Vagina (tissue), 1 donor: ENCODE measurements around the genes METTL1, MON2 and AVPR1A.

GRCh38 chr12:57771971-57772353 is at the start of gene METTL1:
Gene METTL1, minus strand, starts transcription at chr12:57772105.
- PRO-cap: bidirectional peak, plus-strand start at chr12:57772230, minus-strand start at chr12:57772105
- RAMPAGE, long total RNA: start-site peak on the minus strand at chr12:57772089-57772097, 45 reads

- PRO-cap: no peak
- RAMPAGE, long total RNA: no peak
These were observed 15.2 kb downstream of the AVIL start for GRCh38 chr12:57803161-57803868.

DNA sequence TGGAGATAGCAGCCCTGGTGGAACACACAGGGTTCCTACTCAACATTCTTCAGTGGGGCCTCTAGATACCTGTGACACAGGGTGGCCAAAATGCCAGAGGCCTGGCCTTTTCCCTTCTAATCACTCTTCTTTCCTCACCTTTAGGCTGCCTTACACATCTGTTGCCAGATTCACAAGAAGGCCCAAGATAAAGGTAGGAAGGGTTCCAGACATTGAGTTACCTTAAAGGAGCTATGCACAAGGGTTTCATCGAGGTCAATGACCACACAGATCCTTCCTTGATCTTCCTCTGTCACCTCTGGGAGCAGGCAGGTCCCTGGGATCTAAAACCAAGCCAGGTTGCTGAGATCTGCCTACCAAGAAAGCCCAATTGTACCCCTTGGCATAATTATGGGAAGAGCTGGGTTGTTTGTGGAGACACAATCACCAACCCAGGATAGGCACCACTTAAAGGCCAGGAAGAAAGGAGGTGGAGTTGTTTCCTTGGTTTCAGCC is 8.3 kb upstream of the AVIL start:
- PRO-cap: no peak
- RAMPAGE, long total RNA: no peak

- PRO-cap: bidirectional peak, plus-strand start at chr12:57896832, minus-strand start at chr12:57896727
- RAMPAGE, long total RNA: no peak
These were observed 44.6 kb upstream of the ATP23 start for GRCh38 chr12:57896397-57897459.

DNA sequence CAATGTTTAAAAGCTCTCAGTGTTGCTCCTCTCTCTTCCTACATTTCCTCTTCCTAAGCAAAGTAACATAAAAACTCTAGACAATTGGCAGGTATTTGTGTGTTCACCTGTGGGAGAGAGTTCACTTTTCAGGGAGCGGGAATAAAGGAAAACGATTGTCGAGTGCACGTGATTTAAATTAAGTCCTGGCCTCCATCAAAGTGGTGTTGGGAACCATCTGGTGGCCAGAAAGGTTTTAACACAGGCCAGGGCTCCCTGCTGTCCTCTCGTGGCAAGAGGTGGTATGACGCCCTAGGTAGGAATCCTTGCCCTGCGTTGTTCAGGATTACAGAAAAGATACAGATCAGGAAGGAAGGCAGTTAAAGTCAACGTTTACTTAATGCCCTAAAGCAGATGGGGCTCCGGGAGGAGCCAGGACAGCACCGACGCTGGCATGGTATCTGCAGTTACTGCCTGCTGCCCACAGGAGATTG is 36.1 kb upstream of the ATP23 start:
- PRO-cap: no peak
- RAMPAGE, long total RNA: no peak

DNA sequence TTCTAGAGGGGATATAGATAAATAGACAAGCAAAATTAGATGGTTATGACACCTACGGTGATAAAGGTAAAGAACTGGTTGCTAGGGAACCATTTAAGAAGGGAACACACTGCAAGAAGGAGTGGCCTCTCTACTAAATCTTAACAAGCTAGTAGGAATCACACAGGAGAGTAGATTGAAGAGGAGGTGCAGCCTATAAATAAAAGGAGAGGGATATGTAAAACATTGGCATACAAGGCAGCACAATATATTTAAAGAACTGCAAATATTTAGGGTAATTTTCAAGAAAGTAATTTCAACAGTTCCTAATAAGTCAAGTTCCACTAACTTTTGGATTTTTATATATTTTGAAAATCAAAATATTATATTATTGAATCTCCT is 155.1 kb downstream of the LRIG3 start:
- PRO-cap: no peak
- RAMPAGE, long total RNA: no peak

DNA sequence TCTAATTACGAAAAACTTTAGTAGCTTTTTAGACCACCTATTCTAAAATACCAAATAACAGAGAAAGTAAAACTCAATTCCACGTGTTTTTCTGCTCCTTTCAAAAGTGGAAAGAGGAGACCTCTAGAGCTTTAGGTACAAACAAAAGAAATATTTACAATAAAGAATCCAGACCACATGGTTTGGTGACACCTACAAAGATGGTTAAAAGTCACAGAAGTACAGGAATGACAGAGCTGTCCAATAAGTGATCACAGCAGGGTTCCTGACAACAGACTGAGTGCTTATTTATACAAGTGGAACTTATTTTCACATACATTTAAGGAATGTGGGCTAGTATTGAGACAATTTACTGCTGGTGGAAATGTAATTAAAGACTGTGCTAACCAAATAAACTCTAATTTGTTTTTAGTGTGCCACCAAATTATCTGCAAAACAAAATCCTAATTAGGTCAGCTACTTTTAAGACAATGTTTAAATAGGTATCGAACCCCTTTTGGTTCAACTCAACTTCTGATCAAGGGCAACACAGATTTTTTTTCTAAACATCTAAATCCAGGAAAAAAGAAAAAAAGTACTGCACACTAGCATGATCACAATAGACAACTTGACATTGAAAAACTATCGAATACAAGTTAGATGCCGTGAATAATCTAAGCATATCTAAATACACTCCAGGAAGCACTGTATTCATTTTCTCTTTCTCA is 2.3 kb downstream of the LRIG3 start:
- PRO-cap: no peak
- RAMPAGE, long total RNA: no peak

- PRO-cap: bidirectional peak, plus-strand start at chr12:58919311, minus-strand start at chr12:58919314; bidirectional peak, plus-strand start at chr12:58919605, minus-strand start at chr12:58919557
- RAMPAGE, long total RNA: no peak
These were observed 1.0 kb downstream of the LRIG3 start for GRCh38 chr12:58919174-58919834.

DNA sequence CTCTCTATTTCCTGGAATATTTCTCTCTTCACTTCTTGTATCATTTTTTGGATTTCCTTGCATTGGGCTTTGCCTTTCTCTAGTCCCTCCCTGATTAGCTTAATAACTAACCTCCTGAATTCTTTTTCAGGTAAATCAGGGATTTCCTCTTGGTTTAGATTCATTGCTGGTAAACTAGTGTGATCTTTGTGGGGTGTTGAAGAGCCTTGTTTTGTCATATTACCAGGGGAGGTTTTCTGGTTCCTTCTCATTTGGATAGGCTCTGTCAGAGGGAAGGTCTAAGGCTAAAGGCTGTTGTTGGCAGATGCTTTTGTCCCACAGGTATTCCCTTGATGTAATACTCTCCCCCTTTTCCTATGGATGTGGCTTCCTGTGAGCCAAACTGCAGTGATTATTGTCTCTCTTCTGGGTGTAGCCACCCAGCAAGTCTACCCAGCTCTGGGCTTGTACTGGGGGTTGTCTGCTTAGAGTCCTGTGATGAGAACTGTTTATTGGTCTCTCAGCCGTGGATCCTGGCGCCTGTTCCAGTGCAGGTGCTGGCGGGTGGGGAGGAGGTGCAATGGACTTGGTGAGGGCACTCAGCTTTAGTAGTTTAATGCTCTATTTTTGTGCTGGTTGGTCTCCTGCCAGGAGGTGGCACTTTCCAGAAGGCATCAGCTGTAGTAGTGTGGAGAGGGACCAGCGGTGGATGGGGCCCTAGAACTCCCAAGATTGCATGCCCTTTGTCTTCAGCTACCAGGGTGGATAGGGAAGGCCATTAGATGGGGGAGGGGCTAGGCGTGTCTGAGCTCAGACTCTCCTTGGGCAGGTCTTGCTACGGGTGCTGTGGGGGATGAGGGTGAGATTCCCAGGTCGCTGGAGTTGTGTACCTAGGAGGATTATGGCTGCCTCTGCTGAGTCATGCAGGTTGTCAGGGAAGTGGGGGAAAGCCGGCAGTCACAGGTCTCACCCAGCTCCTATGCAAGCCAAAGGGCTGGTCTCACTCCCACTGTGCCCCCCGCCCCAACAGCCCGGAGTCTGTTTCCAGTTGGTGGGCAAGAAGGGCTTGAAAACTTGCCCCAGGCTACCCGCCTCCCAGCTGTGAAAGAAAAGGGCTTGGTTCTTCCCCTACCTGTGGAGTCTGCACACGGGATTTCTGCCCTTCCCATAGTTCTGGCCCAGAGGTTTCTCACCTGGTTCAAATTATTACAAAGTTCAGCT is 29.7 kb upstream of the LRIG3 start:
- PRO-cap: no peak
- RAMPAGE, long total RNA: no peak

GRCh38 chr12:59486915-59487147 is 109.0 kb upstream of the SLC16A7 start:
- PRO-cap: no peak
- RAMPAGE, long total RNA: no peak

GRCh38 chr12:62466435-62467755 is at the start of gene MON2:
Gene MON2, plus strand, starts transcription at chr12:62466826.
- PRO-cap: bidirectional peak, plus-strand start at chr12:62466835, minus-strand start at chr12:62466722
- RAMPAGE, long total RNA: start-site peak on the plus strand at chr12:62466822-62466838, 182 reads

DNA sequence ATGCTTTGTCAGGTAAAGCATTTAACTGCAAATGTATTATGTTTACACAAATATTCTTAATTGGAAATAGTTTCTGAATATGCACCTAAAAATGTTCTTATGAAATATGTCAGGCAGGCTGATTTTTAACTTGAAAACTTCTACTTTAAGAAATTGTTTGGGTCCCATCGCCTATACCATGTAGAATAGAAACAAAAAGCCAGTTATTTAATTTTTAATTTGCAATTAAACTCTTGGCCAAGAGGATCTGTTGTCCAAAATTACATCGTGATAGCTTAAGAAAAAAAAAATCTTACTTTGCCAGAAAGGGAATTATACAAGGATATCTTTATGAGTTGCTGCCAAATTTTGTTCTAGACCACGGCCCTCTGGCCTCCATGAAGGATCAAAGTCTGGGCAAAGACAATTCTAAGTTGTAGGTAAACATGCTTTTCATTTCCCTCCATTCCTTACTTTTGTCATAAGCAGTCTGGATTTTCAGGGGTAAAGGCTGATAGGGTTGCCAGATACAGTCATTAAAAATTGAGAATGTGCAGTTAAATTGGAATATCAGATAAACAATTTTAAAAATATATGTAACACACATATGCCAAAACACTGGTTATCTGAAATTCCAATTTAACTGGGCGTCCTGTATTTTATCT is 135.0 kb downstream of the MON2 start:
- PRO-cap: no peak
- RAMPAGE, long total RNA: no peak

DNA sequence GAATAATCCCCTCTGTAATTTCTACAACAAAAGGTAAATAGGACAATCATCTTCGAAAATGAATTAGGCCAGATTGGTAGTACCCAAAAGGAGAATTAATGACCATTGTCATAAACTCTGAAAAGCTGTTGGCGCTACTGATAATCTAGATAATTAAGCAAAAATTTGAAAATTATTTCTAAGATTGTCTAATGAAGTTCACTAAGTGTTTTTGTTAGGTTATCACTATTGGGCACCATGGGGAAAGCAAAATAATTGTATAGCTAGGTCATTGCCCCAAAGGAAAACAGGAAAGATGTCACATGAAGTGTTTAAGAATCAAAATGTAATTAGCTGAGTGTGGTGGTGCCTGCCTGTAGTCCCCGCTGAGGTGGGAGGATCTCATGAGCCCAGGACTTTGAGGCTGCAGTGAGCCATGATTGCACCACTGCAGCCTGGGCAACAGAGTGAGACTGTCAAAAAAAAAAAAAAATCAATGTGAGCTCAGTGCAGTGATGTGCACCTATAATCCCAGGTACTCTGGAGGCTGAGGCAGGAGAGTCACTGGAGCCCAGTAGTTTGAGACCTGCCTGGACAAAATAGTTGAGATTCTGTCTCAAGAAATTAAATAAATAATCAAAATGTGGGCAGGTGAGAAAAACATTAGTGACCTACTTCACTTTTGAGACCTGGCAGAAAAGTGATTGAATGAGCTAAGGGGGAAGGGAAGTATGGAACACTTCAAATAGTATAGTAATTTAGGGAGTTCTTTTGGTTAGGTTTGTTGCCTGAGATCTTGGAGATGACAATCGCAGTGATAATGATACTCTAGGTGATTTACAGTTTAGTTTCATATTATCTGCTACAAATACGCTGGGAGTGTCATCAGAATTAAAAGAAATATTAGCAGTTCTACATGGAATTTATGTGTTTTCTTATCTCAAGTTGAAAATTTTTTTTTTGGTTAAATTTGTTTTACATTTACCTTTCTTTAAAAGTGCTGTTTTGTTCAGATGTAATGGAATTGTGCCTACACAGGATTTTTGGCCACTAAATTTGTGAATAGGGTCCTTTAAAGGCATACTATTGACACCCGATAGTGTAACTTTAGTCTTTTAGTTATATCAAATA is 140.1 kb downstream of the MON2 start:
- PRO-cap: no peak
- RAMPAGE, long total RNA: start-site peak on the plus strand centred at position 407 of the sequence, 280 bp wide, 6 reads

- PRO-cap: no peak
- RAMPAGE, long total RNA: no peak
These were observed 149.4 kb downstream of the MON2 start for GRCh38 chr12:62615761-62616787.

DNA sequence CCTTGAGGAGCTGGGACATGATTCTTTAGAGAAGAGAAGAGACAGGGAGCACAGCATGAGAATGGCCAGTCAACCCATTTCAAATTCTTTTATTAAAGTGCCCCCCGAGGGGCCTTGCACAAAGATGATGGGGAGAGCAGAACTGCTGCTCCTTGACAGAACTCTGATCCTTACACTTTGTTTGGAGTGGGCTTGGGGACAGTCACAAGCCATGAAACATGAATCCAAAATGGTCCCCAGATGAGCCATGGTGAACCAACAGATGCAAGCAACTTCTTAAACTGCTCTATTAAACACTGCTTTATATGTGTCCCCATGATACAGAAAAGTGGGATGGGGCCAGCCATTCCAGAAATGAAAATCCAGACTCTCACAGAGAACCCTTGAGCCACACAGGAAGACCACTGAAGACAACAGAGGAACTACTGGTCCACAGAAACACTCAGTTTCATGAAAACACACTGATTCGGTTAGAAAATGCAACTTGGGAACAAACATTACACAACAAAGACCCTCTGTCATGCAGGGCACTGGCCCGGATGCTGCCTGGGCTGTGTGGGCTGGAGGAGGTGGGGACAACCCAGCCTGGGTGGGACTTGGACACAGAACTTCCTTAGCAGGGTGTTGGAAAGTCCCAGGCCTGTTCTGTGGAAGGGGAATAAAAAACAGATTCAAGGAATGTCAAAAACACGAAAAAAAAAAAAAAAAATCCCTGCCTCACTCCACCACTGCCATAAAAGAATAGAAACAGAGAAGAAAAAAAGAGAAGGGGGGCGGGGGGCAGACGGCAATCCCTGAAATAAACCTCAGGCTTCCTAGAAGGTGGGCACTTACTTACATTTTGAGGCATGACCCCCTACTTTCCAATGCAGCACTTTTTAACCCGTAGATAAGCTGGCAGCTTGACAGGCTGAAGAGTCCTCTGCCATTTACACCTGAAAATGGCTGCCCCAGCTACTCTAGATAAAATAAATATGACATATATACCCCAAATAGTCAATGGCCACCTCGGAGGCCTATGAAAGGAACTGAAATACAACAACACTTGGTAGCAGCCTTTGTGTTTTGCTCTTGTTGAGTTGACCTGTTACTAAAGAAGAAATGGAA is 180.9 kb downstream of the MON2 start:
- PRO-cap: no peak
- RAMPAGE, long total RNA: no peak

- PRO-cap: bidirectional peak, plus-strand start at chr12:62685165, minus-strand start at chr12:62684980
- RAMPAGE, long total RNA: no peak
These were observed 218.3 kb downstream of the MON2 start for GRCh38 chr12:62684901-62685270.

DNA sequence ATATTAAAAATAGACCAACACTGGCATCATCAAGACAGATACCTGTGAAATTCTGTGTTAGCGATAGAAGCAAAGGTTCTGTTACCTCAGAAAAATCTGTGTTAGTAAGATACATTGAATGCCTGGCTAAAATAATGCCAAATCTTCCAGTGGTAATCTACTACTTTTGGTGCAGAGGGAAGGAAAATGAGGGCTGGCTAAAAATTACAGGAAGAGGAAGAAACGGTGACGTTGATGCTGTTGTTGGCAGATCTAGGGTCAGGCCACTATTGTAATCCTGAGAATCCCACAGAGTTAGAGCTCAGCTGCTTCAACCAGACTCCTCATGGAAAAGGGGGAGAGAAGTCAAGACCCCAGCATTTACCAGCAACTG is 145.2 kb downstream of the PPM1H start:
- PRO-cap: no peak
- RAMPAGE, long total RNA: no peak

- PRO-cap: no peak
- RAMPAGE, long total RNA: no peak
These were observed 117.2 kb downstream of the PPM1H start for GRCh38 chr12:62817514-62818406.

- PRO-cap: bidirectional peak, plus-strand start at chr12:63151352, minus-strand start at chr12:63151227
- RAMPAGE, long total RNA: start-site peak on the minus strand at chr12:63150924-63151071, 24 reads
These were observed at the start of gene AVPR1A for GRCh38 chr12:63150715-63151448. Gene AVPR1A, minus strand, starts transcription at chr12:63151201.

DNA sequence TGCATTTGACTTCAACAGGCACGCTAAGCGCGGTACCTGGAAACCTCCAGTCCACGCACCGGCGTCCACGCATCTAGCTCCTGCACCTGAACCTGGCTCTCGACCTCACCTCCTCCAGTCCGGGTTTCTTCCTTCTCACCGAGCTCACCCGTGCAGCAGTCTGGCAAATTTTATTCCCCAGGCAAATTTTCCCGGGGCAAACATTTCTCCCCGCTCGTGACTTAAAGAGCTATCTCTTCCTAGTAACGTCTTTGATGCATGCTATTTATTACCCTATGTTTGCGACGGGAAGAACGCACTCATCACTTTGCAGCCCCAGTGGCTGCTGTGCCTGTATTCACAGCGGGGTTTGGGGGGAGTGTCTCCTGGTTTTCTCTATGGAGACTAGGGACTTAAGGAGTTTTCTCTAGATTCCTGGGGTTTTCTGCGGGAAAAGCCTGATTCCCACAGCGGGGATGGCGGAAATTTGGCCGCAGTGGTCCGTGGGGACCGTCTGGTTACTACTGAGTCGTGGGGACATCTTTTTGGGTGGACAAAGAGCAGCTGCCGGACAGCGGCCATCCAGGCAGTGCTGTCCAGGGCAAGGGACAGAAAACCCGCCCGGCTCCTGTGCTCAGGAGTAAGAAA is 561 bp upstream of the AVPR1A start:
- PRO-cap: no peak
- RAMPAGE, long total RNA: no peak